RPMI7951 (cell line): Measurements from ENCODE around the gene RGS9.

- RAMPAGE, long total RNA, result no peak
Observed at GRCh38 chr17:65136772-65137520, at the start of gene RGS9. Gene RGS9, plus strand, starts transcription at chr17:65137370.

DNA sequence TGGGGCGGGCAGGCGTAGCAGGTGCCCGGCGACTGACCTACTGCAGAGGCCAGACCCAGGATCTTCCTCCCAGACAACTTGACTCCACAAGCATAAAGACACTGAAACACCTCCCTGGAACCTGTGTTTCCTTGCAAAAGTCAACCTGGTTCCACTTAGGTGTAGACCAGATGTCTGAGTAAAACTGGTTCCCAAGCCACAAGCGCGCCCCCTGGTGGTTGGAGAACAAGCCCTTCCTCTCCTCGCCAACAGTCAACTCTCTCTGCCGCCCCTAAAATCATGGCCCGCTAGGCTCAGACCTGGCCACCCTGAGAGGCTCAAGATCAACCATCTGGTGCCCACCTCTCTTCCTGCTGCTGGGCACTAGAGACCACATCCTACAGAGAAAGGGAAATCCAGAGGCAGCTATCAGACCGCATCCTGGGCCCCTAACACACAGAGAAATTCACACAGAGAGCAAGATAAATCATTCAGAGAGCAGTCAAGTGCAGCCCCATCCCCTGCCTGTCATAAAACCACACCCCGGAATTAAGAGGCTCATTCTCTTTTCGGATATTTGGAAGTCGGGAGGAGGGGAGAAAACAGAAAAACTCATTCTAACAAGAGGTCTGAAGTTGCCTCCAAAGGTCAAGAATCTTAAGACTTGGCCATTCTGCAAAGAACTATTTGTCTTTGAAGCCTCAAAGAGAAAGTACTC, 4.9 kb downstream of the AXIN2 start:
- RAMPAGE, long total RNA, result no peak

GRCh38 chr17:65558748-65559737, 2.4 kb downstream of the AXIN2 start:
- RAMPAGE, long total RNA, result no peak

- RAMPAGE, long total RNA, result no peak
Observed at GRCh38 chr17:65573003-65573709, 11.7 kb upstream of the AXIN2 start.

DNA sequence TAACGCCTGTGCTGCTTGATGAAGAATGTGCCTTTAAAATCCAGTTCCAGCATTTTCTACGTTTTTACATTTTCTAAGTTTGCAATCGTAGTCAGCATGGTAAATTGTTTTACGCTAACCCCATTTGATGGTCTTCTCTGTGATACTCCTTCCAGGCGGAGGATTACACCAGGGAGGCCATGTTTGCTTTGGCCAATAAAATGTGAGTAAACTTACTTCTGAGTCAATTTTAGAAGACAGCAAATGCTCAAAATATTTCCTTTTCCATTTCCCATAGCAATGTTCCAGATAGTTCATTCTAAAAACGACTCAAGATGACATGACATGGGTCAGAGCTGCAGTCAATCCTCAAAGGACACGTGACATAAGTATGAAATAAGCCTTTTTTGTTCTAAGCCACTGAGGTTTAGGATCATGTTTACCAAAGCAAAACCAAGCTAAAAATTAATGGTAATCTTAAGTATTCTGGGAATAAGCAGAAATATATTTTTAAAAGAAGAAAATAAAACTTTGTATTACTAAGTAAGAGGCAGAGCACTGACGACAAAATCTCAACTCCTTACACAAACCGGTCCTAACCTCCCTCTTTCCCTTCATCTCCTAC, 266.3 kb downstream of the CEP112 start:
- RAMPAGE, long total RNA, result no peak

- RAMPAGE, long total RNA, result no peak
Observed at GRCh38 chr17:66222543-66223345, 6.5 kb downstream of the APOH start.

DNA sequence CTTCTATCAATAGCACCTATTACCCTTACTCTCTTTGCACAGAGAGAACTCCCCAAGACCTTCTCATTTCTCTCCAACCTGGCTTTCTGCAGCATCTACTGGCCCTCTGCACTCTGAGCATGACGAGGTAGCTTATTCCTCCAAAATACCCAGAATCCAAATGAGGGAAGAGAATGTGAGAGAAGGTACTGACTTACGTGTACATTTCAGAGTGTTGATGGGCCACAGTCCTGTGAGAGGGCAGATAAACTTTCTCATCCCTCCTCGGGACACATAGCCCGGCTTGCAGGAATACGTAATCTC, 1.4 kb downstream of the APOH start:
- RAMPAGE, long total RNA, result no peak

DNA sequence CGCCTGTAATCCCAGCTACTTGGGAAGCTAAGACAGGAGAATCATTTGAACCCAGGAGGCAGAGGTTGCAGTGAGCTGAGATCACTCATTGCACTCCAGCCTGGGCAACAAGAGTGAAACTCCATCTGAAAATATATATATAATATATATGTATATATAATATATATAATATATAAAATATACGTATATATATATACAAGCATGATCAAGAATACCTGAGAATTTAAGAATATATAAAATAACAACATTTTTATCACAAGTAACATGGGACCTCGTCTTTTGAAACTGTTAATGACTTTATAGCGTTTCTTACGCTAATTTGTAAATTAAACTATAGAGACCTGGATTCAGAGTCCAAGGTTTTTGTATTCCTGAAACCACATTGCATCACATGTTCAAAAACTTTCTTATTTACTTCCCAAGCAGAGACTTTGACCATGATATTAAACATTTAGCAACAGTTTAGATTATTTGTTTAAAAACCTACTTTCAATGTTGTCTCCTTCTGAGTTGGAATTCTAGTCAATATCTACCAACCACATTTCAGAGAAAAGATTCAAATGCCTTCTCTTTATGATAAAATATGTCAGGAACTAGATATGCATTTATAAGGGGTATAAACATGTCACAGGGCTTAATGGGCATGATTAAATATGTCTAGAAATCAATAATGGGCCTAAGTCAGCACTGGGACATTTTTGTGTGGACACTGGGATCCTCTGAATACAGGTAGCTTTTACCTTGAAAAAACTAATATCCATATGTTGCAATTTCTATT, 6.1 kb upstream of the APOH start:
- RAMPAGE, long total RNA, result no peak

DNA sequence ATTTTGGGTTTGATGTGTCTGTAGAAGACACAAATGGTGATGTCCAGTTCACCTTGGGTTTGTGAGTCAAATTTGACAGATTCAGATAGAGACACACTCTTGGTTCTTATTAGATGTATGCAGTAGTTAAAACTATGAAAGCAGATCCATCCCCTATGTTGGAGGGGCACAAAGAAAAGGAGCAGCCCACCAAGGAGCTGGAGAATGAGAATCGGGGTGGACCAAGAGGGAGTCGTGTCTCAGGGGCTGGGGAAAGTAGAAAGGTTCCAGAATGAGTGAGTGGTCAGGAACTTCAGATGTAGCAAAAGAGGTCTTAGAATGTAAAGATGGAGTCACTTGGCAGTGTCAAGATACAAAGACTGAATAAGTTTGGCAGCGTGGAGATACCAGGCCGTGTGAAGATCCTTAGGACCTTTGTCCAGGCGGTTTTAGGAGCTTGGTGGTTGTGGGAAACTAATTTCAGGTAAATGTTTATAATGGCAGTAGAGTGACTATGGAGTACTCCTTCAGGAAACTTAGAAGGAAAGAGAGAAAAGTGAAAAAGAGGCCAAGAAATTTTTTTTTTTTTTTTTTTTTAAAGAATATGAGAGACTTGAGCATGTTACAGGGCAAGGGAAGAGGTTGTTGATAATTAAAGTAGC, 99.6 kb downstream of the PRKCA start:
- RAMPAGE, long total RNA, result no peak

DNA sequence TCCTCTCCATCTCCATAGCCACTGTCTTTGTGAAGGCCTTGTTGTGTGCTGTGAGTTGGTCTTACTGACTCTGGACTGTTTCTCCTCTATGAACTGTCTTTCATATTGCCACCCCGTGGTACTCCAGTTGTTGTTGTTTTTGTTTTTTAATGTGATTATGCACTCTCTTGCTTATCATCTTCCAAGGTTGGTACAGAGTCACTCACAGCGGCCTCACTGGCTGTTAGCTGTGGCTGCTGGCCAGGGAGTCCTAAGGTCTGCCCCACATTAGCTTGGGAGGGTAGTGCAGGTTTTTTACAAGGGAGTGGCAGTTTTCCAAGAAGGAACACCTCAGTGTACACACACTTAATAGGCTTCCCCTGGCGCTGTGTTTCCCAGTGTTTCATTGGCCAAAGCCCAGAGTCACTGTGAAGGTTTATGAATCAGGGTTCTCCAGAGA, 206.3 kb downstream of the PRKCA start:
- RAMPAGE, long total RNA, result no peak

DNA sequence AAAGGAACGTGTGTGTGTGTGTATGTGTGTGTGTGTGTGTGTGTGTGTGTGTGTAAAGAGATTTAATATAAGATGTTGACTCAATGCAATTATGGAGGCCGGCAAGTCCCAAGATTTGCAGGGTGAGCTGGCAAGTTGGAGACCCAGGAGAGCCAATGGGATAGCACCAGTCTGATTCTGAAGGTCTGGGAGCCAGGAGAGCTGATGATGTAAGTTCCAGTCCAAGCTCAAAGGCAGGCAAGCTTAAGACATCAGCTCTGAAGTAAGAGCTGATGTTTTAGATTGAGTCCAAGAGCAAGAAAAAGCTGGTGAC, 206.7 kb downstream of the PRKCA start:
- RAMPAGE, long total RNA, result no peak

- RAMPAGE, long total RNA, result no peak
Observed at GRCh38 chr17:66567009-66568014, 264.9 kb downstream of the PRKCA start.

GRCh38 chr17:66691356-66692264, 143.3 kb upstream of the CACNG5 start:
- RAMPAGE, long total RNA, result no peak

DNA sequence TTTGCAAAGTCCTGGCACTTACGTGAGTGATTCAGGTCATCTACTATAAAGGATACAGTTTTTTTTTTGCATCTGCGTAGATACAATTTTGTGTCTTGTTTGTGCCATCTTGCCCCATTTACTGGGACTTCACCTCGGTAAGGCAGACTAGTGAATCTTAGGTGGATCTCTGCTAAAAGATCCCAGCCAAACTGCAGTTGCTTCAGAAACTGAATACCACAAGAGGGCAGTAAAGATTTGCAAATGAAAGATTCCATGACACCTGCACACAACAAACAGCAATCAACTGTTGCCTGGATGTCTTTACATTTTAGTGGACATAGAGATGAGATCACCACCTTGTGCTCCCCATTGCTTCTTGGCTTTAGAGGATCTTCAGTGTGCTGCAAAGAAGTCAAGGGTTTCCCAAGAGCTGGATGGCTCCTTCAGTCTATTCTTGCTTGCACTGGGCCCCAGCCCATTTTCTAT, 119.2 kb upstream of the CACNG5 start:
- RAMPAGE, long total RNA, result no peak

DNA sequence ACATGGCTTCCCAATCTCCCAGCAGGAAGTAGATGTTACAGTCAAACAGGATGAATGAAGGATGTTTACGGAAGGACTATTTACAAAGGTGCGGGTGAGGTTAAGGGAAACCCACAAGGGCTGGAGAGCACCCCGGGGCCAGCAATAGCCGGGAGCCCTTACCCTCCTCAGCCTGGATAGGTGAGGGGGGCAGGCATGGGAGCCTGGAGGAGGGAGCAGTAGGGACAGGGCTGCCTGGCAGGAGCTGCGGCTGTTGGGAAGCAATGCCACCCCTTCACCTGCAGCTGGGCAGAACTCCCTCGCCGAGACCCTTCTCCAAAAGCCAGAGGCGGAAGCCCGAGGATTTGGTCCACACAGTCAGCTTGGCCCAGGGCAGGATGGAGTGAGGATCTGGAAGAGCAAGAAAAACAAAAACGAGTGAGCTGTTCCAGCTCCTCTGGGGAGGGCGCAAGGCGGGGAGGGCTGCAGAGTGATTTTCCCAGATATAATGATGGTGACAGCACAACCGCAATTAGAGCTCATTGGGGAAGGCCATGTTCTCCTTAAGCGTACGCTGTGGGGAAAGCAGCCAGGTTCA, 24.4 kb upstream of the CACNG1 start:
- RAMPAGE, long total RNA, result no peak

- RAMPAGE, long total RNA, result no peak
Observed at GRCh38 chr17:67171112-67171857, 73.7 kb downstream of the HELZ start.

DNA sequence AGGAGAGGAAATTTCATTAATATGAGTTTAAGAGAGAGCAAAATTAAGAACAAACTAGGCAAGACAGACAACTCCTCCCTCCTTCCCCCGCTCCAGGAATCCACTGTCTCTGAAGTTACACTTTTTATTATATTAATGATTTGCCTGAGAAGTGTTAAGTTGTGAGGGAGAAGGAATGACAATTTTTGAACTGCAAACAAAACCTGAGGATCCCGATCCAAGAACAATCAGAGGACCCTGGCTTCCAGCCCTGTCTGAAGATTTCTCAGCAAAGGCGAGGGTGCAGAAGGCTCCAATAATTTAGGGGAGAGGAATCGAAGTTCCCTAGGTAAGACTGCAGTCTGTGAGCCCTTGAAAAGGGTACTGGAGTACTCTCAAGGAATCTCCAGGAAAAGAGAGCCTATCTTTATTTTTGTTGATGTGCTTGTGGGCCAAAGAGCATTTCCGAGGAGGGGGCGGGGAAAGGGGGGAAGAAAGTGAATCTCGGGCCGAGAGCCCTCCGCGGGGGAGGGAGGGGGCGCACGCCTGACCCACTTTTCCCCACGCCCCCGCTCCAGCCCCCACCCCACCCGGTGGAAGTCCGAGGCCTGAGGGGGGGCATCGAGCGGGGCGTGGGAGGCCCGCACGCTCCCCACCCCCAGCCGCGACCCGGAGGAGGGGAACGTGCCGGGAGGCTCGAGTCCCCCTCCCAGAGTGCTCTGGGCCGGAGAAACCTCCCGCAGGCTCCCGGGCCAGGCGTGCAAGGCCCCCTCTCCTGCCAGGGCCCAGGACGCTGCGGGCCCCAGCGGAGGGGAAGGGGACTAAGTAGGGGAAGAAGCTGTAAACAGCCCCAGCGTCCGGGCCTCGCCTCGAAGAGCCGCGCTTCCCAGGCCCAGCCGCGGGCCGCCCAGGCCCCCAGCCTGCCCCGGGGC, 615 bp downstream of the HELZ start:
- RAMPAGE, long total RNA, result no peak

GRCh38 chr17:67354856-67355499, 11.4 kb downstream of the PSMD12 start:
- RAMPAGE, long total RNA, result no peak

- RAMPAGE, long total RNA, result no peak
Observed at GRCh38 chr17:67398411-67398918, 21.4 kb downstream of the PITPNC1 start.

- RAMPAGE, long total RNA, result no peak
Observed at GRCh38 chr17:67431667-67432069, 54.6 kb downstream of the PITPNC1 start.